ENCODE measurements around the gene ALPI.

- RRBS: no CpG with 5 or more reads among the region's 6 CpGs
Measured at GRCh38 chr2:230869381-230869694, 4.6 kb downstream of the ITM2C start.

GRCh38 chr2:230870603-230871493 lies 6.1 kb downstream of the ITM2C start:
- RRBS: no CpG with 5 or more reads among the region's 22 CpGs

- RRBS: 80% methylated on average over 1 of the region's 8 CpGs
Measured at GRCh38 chr2:231050096-231050889, 6.4 kb upstream of the PSMD1 start.

GRCh38 chr2:231110688-231111004 lies 14.2 kb downstream of the HTR2B start:
- RRBS: no CpG with 5 or more reads among the region's 1 CpG

DNA sequence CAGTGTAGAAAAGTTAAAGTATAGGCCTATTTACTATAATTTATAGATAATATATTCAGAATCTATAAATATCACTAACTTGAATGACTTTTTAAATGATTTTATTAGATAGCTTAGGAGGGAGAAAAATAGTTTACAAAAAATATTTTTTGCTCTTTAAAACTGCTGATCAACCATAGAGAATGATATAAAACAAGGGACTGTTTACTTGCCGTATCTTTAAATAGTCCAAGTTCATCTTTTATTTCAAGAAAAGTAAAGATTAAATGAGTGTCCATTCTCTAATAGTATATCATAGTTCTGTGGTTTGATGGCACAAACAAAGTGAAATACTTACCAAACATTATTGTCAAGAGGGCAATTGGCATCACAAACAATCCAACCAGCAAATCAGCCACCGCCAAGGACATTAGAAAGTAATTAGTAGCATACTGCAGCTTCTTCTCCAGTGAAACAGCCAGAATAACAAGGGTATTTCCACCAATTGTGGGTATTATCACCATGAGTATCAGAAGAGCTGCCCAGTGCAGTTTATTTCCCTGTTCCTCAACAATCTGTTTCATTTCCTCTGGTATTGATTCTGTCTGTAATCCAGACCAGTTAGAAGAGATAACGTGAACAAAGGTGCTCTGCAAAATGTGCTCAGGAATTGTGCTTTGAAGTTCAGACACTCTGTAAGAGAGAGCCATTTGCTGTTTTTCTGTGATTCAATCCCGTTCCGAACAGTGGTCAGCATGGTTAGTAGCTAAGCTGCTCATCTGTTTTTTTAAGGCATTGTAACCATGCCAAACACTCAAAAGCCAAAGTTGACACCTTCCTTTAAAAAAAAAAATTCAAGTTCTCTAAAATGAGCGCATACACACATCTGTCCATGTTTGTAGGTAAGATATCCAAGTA lies 1.5 kb downstream of the HTR2B start:
- RRBS: no CpG with 5 or more reads among the region's 6 CpGs

GRCh38 chr2:231187601-231188135 lies 10.8 kb upstream of the ARMC9 start:
- RRBS: no CpG with 5 or more reads among the region's 10 CpGs

DNA sequence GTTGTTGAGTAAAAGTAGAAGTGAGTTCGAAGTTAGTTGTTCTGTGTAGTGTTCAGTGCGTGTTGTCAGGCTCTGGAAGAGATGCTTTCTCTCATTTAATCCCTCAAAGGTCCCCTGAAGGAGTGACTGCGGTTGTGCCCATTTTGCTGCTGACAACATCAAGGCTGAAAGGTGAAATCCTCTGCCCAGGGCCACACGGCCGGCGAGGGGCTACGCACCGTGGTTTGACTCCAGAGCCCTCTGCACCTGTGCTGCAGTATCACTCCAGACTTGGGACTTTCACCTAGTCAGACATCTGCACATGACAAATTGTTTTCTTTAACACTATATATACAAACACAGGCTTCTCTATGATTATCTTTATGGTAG lies 90.1 kb downstream of the ARMC9 start:
- RRBS: no CpG with 5 or more reads among the region's 8 CpGs

DNA sequence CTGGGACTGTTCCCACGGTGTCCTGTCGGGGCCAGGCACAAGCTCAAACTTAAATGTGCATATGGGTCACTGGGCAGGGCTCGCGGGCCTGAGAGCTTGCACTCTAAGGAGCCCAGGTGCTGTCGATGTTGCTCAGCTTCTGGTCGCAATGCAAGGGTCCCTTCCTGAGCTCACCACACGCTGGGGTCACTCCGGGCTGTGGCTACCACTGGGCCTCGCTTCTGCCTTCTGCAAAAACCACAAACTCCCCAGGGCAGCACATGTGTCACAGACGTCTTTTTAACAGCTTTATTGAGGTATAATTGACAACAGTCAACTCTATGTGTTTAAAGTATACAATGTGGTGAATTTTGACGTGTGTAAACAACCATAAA lies 11.9 kb upstream of the B3GNT7 start:
- RRBS: no CpG with 5 or more reads among the region's 11 CpGs

DNA sequence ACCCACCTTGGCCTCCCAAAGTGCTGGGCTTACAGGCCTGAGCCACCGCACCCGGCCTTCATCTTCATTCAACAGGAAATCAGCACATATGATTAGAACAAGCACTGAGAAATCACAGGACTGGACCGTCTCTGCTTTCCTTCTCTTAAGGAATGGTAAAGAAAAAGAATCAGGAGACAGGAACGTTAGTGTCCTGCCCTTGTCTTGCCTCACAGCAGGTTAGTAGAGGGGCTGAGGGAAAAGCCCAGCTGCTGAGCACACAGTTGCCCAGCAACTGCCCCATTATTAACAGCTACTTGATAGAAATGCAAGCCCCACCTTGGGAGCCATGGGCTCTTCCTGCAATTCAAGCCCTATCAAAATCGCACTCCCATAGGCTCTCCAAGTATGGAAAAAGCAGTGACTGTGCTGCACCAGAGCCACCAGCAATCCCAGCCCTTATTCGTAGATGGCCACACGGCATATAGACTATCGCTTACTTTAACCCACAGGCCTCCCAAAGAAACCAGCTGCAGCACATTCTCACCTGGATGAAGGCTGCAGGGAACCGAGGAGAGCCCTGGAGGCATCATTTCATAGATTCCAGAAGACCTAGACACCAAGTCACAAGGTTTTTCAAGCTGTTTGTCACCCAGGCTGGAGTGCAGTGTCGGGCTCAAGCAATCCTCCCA lies 11.6 kb downstream of the NCL start:
- RRBS: no CpG with 5 or more reads among the region's 10 CpGs

DNA sequence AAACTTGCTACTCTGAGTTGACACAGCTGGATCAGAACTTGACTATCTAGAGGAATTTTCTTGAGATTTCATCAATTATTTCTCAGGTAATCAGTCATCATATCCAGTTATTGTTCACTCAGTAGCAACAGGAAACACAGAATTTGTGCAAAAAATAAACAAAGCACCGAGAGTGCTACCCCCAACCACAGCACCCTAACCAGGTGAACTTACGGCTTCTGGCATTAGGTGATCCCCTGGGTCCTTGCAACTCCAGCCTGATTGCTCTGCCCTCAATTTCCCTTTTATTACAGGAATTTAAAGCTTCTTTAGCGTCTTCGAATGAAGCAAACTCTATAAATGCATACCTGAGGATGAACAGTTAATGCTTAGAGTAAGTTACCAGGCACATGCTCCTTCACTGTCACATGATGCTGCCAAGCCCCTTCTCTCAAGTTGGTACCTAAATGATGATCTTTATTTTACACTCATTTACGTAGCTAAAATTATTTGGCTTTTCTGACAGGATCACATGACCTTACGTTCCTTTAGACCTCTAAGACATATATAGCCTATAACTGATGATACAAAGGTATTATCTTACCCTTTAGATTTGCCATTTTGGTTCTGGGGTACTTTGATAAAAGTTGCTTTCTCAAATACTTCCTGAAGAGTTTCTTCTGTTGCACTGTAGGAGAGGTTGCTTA lies 7.7 kb downstream of the NCL start:
- RRBS: no CpG with 5 or more reads among the region's 6 CpGs

DNA sequence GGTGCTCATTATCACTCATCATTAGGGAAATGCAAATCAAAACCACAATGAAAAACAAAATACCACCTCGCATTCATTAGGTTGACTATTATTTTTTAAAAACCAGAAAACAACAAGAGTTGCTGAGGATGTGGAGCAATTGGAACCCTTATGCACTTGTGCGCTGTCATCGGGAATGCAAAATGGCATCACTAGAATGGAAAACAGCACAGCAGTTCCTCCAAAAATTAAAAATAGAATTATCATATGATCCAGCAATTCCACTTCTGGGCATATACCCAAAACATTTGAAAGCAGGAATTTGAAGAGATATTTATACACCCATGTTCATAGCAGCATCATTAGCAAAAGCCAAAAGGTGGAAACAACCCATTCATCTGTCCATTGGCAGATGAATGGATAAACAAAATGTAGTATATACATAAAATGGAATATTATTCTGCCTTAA lies 11.9 kb upstream of the NMUR1 start:
- RRBS: no CpG with 5 or more reads among the region's 3 CpGs

DNA sequence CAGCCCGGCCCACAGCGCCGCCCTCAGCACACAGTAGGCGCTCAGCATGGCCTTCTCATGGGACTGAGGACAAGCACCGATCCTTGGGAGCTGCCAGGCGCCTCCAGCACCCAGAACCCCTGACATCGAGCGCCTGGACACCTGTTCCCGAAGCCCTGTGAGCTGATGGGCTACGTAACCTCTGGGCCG lies 12.4 kb downstream of the TEX44 start:
- RRBS: 3% methylated on average over 1 of the region's 11 CpGs

DNA sequence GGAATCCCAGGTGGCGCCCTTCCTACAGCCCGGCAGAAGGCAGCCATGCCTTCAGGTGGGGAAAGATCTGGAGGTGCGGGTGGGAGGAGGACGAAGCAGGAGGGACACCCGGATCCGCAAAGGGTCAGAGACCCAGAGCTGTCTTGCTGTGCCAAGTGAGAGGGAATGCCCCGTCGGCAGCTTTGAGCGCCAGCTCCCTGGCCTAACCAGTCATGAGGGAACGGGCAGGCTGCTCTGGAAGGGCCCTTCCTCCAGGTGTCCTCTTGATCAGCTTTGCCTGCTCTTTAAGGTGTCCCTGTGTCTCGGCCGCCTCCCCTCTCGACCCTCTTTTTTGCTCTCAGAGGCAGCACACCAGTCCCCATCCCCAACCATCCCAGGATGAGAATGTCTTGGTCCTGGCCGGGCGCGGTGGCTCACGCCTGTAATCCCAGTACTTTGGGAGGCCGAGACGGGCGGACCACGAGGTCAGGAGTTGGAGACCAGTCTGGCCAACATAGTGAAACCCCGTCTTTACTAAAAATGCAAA lies 22.7 kb downstream of the TEX44 start:
- RRBS: 58% methylated on average over 4 of the region's 22 CpGs

DNA sequence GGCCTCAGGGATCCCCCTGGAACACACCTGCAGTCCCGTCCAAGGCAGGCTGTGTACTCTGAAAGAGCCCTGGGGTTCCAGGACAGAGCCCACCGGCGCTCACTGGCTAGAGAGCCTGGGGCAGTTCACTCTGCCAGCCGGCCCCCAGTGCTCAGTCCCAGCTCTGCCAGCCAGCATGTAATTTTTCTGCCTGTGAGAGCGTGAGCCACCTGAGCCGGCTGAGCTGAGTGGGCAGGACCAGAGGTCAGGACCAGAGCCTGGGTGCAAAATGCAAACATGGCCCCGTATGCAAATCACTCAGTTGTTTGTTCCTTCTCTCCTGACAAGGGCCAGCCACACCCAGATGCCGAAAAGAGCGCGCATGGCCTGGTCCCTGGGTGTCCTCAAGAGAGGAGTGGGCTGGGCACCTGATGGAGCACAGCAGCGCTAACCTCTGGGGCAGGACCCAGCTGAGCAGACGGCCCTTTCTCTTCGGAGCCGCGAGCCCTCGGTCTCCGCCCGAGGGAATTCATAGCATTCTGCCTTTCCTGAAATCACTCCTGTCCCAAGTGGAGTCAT lies 36.6 kb upstream of the PTMA start:
- RRBS: 70% methylated on average over 5 of the region's 18 CpGs

DNA sequence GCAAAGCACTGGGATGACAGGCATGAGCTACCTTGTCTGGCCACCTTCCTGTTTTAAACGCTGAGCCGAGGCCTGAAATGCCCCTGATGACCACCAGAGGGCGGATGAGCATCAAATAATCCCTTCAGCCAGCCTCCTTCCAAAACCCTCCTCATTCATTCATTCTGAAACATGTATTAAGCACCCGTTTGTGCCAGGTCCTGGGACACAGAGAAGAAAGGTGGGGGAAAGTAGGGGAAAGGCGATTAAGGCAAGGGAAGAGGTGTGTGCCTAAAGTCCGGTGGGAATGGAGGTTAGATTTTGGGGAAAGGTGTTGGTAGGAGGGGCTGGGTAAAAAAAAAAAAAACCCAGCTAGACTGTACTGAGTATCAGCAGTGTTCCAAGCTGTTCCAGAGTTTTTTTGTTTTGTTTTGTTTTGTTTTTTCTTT lies 30.6 kb upstream of the PTMA start:
- RRBS: no CpG with 5 or more reads among the region's 6 CpGs

- RRBS: no CpG with 5 or more reads among the region's 14 CpGs
Measured at GRCh38 chr2:231684313-231684804, 24.0 kb upstream of the PTMA start.

- RRBS: no CpG with 5 or more reads among the region's 29 CpGs
Measured at GRCh38 chr2:232387630-232388155, 9.1 kb downstream of the ALPP start.

GRCh38 chr2:232455874-232456387 lies at the start of gene ALPI:
ALPI (plus strand) TSS chr2:232456153.
- RRBS: no CpG with 5 or more reads among the region's 12 CpGs

DNA sequence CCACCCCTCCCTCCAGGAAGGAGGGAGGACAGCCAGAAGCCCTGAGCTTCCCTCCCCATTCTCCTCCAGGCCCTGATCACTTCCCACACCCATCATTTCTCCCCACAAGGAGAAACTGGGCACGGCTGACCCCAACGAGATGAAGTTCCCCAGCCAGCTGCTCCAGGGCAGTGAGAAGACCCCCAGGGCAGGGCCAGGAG lies 12.9 kb upstream of the ECEL1 start:
- RRBS: no CpG with 5 or more reads among the region's 2 CpGs

DNA sequence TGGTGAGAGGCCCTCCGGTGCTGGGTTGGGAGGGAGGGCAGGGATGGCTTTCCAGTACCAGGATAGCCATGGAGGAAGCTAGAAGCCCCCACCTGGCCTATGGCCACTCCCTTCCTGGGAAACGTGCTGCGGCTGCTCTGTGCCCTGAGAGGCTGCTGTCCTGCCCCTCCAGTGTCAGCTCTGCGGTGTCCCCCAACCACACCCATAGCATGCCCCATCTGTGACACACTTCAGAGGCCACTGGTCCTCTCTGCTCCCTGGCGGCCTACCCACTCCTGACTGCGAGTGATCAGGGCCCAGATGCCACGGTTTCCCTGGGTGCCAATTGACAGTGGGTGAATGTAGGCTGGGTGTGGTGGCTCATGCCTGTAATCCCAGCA lies 703 bp downstream of the CHRND start:
- RRBS: 32% methylated on average over 1 of the region's 7 CpGs

Measured in AG08470 (cell line).